Diencephalon (tissue), 2 donors: ENCODE results near the gene CAT.

DNA sequence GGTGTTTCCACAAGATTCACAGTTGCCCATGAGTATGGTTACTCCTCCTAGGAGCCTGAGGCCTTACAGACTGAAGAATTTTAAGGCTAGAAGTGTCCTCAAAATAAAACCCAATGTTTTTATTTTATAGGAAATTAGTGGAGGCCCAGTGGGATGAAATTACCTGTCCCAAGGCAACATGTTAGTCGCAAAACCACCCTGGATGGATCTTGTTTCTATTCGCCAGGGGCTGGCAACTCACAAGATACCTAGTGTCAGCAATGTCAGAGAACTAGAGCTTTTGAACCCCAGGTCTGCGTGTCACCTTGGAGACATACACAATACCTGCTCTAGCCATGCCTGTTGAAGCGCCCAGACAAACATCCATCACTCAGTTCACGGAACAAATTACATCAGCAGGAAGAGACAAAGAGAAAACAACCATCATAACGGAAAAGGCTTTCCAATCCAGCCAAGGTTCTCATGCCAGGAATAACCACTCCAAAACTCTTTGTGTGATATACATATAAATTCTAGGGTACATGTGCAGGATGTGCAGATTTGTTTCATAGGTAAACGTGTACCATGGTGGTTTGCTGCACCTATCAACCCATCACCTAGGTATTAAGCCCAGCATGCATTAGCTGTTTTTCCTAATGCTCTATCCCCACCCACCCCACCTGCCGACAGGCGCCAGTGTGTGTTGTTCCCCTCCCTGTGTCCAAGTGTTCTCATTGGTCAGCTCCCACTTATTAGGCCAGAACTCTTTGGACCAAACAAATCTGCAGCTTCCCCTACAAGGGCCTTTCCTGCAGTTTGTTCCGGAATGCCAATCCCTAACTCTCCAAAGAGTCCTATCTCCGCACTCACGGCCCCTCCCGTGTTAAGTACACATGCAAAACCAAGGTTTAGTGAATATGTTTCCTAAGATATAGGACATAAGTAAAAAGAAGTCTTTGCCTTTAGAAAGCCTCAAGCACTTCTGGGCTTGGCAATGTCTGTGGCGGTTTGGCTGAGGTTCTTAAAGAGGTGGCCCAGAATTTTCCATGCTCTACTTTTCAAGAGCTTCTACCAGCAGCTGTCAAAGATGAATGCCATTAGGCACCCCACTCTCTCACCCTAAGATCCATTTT, 2.0 kb downstream of the CD59 start:
- RAMPAGE, long total RNA, result no peak

- RAMPAGE, long total RNA, result no peak
Observed at GRCh38 chr11:33770159-33770686, 4.1 kb downstream of the FBXO3 start.

GRCh38 chr11:33864344-33864926, 27.4 kb downstream of the LMO2 start:
- RAMPAGE, long total RNA, result no peak

DNA sequence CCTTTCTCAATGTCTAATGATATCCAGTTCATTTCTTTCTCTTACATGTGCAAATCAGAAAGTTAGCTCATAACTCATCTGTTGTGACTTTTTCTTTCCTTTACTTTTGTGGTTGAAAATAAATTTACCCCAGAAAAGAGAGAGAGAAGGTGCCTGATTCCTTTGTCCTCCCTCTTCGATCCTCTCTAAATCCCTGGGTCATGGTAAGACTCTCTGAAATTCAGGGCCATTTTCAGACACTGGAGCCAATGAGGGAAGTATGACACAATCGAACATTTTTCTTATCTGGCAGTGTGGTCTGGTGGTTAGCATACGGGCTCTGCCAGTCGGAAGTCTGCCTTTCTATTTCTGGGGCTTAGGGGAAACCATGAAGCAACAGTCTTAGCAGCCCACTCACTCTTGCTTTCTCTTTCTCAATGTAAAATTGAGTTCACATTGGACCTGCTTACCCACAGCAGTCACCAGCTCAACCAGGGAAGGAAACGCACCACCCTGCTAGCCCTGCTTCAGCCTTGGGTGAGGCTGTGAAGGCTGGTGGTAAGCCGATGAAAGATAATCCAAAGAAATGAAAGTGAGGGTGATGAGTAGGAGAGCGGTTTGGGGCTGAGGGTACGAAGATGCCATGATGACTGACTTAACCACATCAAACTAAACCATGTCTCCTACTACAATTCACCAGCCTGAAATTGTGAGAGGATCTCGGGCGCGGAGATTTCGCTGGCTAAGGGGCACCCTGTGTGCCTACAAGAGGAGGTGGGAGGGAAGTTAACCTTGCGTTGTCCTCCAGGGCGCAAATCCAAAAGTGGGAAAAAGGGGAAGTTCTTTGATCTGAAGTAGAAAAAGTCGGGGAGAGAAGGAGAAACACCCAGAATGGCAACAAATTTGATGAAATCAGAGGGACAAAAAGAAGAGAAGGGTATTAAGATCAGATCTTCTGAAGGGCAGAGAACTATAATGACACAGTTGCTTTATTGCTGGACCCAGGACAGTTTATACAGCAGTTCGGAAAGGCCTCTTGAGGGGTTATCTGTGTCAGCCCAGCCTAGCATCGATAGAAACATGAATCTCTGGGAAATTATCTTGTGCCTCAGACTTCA, 2.0 kb upstream of the LMO2 start:
- RAMPAGE, long total RNA, result no peak

GRCh38 chr11:33899318-33899706, 7.4 kb upstream of the LMO2 start:
- RAMPAGE, long total RNA, result no peak

DNA sequence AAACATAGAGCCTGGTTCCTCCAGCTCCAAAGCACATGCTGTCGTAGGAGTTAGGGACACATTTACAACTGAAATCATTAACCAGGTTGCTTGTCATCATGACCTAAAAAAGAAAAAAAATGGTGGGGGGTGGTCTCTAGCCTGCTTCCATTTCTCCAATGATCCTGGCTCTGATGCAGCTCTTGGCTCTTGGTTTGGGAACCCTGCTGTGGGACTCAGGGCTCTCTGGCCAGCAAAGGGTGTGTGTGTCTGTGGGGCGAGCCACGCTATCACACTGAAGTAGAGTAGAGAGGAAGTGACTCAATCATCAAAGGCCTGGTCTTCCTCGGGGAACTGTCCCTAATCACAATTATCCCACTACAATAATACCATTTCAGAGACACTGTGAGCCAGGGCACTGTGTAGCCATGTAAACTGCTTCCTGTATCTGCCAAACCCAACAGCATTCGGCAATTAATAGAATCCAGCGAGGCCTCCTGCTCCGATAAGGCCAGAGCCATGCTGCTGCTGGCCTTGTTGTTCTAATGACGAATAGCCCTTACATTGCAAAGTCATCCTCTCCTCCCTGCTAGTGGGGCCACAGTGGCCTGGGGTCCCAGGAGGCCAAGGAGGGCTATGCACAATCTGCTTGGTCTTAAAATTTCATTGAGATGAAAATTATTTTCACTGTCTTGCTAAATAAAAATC, 49.7 kb upstream of the LMO2 start:
- RAMPAGE, long total RNA, result no peak

DNA sequence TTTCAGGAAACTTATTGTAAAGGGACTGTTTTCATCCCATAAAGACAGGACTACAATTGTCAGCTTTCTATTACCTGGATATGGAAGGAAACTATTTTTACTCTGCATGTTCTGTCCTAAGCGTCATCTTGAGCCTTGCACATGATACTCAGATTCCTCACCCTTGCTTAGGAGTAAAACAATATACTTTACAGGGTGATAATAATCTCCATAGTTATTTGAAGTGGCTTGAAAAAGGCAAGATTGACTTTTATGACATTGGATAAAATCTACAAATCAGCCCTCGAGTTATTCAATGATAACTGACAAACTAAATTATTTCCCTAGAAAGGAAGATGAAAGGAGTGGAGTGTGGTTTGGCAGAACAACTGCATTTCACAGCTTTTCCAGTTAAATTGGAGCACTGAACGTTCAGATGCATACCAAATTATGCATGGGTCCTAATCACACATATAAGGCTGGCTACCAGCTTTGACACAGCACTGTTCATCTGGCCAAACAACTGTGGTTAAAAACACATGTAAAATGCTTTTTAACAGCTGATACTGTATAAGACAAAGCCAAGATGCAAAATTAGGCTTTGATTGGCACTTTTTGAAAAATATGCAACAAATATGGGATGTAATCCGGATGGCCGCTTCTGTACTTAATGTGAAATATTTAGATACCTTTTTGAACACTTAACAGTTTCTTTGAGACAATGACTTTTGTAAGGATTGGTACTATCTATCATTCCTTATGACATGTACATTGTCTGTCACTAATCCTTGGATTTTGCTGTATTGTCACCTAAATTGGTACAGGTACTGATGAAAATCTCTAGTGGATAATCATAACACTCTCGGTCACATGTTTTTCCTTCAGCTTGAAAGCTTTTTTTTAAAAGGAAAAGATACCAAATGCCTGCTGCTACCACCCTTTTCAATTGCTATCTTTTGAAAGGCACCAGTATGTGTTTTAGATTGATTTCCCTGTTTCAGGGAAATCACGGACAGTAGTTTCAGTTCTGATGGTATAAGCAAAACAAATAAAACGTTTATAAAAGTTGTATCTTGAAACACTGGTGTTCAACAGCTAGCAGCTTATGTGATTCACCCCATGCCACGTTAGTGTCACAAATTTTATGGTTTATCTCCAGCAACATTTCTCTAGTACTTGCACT, 5.6 kb upstream of the NAT10 start:
- RAMPAGE, long total RNA, result no peak

DNA sequence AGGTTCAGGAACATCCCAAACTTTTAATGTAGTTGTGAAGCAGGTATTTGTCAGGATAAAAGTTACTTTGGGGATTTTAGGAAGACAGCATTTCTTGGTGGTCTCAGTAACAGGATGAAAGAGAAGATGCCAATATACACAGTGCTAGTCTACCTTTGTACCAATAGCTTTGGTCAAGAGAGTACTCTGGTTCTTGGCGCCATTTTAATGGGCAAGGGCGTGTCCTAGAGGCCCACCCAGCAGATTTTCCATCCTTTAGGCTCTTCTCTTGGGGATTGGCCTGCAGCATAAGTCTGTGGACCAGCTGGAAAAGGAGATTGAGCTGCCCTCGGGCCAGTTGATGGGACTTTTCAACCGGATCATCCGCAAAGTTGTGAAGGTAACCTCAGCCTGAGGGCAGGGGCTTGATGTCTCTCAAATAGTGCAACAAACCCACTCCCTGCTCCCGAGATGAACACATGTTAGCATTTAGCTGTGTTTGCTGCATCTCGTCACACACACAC, 35.5 kb downstream of the NAT10 start:
- RAMPAGE, long total RNA, result no peak

DNA sequence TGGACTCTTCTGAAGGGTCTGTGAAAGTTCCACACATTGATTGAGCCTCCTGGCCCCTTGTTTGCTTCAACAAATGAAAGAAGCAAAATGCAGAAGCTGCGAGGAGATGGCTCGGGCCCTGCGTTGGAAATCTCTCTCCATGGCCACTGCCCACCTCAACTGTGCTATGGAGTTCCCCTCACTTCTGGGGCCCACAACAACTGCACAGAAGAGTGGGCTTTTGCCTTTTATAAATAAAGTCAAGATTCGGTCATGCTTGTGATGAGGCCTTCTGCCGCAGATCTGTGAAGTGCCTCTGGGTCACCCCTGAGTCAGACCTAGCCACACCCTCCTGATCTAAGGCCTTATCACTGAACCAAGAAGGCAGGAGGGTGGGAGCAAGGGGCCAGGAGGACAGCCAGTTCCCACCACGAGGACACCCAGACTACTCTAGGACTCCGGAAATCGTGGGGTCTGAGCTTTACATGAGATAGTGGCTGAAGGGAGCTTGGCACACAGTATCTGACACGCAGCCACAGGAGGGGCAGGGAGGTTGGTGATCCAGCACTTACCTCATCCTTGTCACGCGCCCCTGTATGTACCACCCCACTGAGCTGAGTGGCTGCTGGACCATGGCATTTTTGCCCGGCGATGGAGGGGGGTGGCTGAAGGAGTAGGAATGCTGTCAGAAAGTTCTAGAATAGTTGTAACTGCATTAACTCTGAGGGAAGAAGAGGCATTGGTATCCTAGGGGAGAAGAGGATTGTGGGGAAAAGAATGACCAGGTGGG, 115.7 kb downstream of the ABTB2 start:
- RAMPAGE, long total RNA, result no peak

GRCh38 chr11:34263275-34263852, 94.4 kb downstream of the ABTB2 start:
- RAMPAGE, long total RNA, result no peak

DNA sequence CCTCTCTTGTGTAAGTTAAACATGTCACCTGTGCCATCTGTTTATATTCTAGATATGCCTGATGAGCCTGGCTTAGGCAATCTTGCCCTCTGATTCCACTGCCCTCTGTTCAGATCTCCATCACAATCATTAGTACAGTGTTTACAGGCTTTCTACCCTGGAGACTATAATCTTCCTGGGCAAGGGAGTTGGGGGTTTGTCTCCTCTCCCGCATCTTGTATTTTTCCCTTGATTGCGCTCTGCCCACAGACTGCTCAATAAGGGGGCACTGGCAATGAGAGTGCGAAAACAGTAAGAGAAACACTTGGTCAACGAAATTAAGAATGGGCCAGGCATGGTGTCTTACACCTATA, 40.7 kb downstream of the ABTB2 start:
- RAMPAGE, long total RNA, result no peak

DNA sequence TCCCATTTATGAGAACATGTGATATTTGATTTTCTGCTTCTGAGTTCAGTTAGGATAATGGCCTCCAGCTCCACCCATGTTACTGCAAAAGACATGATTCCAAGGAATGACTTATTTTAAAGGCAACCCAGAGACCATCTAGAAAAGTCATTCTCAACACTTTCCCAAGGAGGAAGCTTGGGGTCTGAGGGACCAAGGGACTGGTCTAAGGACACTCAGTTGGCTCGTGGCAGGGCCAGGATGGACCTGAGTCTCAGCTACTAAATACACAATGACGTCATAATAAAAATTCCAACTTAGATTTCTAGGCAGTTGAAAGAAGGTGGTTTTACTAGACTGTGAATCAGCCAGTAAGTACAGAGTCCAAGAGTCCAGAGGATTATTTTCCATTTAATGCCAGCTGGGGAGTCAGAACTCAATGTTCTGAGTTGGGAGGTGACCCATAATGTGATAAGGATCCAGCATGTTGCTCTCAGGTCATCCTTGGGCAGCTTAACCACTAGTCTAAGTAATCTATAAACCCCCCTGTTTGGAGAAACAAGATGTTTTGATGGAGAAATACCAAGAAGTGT, 39.4 kb downstream of the ABTB2 start:
- RAMPAGE, long total RNA, result no peak

DNA sequence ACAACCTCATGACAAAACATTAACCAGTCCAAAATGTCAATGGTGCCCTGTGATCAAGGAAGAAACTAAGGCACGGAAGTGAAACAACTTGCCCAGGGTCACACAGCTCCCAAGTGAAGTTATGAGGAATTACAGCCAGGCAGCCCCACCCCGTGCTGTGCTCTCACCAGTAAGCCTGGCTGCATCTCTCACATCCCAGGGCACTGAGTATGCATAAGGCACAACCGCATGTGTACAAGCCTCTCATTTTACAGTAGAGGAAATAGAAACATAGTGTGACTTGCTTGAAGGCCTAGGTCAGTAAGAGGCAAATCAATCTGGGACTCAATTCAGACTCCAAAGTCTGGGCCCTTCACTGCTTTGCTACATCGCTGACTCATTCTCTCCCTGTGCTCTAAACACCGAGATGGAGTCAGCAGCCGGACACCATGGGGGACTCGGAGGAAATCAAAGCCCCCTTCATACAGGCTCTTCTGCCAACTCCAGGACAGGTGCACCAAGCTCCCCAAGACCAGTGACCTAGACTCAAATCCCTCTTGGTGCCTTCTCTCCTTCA, 7.9 kb downstream of the ABTB2 start:
- RAMPAGE, long total RNA, result no peak

GRCh38 chr11:34357338-34357557, 562 bp downstream of the ABTB2 start:
- RAMPAGE, long total RNA, result no peak

- RAMPAGE, long total RNA, result start-site peak on the plus strand at chr11:34438921-34438997, 768 and 340 reads in 2 replicates
Observed at GRCh38 chr11:34438319-34439733, at the start of gene CAT. Gene CAT, plus strand, starts transcription at chr11:34438934.

GRCh38 chr11:34537546-34538175, 24.1 kb upstream of the ELF5 start:
- RAMPAGE, long total RNA, result no peak

DNA sequence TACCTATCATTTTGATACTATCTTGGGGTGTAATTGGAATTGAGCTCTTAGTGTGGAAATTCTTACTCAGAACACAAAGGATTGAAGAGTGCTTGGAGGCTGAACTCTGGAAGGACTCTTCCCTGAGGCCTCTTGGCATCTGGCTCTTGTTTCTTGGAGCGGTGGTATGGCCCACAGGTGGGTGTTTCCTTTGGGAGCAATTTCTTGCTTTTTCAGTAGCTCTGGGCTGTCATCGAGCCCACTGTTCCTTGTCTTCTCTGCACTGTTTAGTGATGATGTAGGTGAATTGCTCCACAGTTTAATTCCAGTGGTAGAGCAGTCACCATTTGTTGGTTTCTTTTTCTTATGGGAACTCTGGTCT, 50.1 kb upstream of the EHF start:
- RAMPAGE, long total RNA, result no peak

- RAMPAGE, long total RNA, result no peak
Observed at GRCh38 chr11:34621819-34622675, 1.2 kb downstream of the EHF start.

- RAMPAGE, long total RNA, result no peak
Observed at GRCh38 chr11:34639320-34639685, 18.4 kb downstream of the EHF start.

DNA sequence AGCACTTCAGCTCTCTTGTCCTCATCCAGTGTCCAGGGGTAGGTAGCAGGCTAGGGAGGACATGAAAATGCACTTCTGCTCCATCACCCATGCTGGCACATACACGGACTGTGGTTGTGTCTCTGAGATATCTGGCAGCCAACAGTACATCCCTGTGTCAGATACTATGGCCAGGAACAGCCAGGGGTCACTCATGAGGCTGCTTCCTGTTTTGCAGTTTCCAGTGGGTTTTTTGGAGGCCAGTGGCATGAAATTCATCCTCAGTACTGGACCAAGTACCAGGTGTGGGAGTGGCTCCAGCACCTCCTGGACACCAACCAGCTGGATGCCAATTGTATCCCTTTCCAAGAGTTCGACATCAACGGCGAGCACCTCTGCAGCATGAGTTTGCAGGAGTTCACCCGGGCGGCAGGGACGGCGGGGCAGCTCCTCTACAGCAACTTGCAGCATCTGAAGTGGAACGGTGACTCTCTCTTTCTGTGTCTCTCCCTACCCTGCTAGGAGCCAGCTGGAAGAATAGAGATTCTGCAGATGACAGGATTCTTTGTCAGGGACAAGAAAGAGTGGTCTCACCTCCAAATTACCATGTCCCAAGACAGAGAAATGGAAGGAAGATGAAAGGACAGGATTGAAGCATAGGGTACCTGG, 25.5 kb downstream of the EHF start:
- RAMPAGE, long total RNA, result no peak